ENCODE data around the gene GXYLT1.

GRCh38 chr12:41567364-41567926, 379.3 kb downstream of the PDZRN4 start:
- PRO-cap: no peak

- PRO-cap: no peak
These were observed 120.6 kb downstream of the GXYLT1 start for GRCh38 chr12:42024141-42024491.

DNA sequence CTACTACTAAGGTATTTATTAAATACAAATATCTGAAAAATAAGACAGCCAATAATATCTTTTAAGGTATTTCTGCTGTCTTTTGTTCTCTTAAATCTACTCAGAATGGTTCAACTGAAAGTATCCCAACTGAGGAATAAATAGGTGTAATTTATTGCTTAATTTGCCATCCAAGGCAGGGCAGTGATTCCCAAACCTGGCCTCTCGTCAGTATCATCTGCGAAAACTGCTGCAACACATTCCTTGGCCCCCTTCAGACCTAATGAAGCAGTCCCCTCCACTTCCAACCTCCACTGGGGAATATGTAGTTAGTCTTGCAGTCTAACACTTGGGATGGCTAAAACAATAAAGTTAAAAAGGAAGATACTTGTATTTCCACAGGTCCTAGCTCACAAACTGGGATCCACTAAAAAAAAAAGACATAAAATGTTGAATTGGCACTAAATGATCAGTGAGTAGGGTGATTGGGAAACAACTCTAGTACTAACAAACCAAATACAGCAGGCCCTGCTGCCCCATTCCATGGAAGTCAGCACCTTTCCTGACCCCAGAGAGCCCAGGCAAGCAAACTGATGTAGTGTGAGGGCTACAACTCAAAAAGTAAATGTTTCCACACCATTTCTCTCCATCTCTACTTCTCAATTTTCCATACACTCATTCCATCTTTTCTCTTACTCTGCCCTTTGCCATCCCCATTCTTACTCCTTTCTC, 60.9 kb downstream of the GXYLT1 start:
- PRO-cap: no peak

DNA sequence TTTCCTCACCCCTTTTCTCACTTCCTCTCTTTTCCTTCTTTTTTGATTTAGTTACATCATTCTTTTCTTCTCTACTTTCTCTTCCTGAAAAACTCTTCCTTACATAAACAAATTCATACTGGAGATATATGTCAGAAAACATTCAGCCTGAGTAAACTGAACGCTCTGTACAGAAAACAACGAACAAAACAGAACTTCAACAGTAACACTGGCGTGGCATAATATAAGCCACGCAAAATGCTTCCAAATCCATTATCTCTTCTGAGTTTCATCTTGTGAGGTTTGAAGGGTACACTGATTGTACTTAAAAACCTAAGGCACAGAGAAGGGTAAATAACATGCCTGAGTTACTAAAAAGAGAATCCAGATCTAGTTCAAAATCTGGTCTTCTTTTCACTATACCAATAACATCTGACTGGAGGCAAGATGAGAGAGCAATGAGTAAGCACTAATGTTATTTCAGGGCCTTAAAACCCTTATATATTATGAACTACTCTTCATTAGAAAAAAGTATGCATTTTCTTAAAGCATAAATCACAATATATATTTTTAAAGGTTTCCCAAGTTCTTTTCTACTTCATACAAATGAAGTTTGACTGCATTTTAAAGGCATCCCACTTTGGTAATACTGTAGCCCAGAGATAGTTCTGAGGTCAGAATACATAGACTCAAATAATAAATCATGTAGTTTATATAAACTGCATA, 60.2 kb downstream of the GXYLT1 start:
- PRO-cap: no peak

GRCh38 chr12:42144175-42145150, at the start of gene GXYLT1:
Gene GXYLT1 (minus strand): TSS chr12:42144874.
- PRO-cap: unidirectional peak, minus-strand start at chr12:42144700; unidirectional peak, minus-strand start at chr12:42144874

DNA sequence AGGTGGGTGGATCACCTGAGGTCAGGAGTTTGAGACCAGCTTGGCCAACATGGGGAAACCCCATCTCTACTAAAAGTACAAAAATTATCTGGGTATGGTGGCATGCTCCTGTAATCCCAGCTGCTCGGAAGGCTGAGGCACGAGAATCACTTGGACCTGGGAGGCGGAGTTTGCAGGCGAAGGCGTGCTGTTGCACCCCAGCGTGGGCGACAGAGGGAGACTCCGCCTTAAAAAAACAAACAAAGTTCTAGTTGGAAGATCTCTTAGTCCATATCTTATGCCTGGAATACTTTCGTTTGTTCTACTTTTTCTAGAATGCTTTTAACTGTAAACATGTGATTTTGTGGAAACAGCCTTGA, 38.7 kb downstream of the PPHLN1 start:
- PRO-cap: no peak

- PRO-cap: no peak
These were observed 23.2 kb downstream of the TMEM117 start for GRCh38 chr12:43858889-43859589.

- PRO-cap: no peak
These were observed 49.0 kb downstream of the TMEM117 start for GRCh38 chr12:43884866-43885389.

DNA sequence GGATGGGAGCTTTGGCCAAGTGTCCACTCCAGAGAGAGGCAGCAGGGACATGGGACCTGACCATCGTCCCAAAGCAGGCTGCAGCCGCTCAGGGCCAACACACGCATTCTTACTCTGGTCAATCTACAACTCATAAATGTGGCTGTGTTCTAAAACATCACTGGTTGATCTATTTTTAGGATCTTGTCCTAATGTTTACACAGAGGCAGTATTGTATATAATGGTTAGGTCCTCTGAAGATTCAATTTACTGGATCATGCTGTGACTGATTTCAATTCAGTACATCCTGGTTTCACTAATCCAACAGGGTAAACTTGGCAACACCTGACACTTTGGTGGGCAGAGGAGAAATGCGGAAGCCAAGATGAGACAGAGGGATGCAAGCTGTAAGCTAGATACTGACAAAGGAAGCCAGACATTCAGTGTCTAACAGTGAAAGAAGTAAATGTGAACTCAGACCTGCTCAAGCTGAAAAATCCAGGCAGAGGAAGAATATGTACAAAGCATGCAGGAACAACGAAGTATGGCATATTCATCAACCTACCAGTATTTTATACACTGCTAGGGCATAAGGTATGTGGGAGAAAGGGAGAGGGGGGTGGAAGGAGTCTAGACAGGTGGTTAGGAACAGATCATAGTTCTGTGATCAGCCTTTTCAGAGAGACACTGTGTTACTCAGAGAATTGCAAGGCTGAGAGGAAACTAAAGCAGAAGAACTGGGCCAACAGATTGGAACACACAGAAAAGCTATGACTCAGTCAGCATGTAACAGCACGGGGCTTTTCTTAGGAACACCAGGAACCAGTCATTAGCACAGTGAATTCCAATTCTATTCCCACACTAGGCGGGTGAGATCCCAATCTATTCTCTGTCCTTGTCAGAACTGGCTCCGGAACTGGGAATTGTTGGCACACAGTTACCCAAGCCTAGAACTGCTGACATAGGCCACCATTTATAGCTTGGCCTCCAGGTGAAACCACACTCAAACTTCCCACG, 40.4 kb downstream of the NELL2 start:
- PRO-cap: no peak

DNA sequence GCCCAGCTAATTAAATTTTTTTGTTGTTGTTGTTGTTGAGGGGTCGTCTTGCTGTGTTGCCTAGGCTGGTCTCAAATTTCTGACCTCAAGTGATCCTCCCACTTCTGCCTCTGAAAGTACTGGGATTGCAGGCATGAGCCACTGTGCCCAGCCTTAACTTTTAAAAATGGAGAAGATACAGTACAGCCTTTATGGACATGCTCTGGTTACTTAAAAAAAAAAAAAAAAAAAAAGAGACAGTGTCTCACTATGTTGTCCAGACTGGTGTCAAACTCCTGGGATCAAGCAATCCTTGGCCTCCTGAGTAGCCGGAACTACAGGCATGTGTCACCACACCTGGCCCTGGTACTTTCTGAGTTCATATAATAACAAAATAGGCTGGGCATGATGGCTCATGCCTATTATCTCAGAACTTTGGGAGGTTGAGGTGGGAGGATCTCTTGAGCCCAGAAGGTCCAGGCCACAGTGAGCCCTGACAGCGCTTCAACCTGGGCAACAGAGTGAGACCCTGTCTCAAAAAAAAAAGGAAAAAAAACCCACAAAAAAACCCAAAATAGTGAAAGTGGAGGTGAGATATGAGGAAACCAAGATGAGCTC, 34.8 kb downstream of the ANO6 start:
- PRO-cap: no peak

DNA sequence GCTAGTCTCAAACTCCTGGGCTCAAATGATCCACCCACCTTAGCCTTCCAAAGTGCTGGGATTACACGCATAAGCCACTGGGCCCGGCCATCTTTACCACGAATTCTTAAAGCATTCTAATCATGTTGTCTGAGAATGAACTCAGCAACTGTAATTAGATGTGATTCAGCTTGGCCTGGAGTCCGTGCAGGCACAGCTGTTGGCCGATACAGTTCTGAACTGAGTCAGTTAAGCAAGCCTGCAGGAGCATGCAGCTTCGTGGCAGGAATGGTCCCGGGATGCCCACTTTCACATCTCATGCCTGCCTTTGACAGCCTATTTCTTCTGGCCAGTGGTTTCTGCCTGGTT, 194.0 kb downstream of the ANO6 start:
- PRO-cap: no peak

DNA sequence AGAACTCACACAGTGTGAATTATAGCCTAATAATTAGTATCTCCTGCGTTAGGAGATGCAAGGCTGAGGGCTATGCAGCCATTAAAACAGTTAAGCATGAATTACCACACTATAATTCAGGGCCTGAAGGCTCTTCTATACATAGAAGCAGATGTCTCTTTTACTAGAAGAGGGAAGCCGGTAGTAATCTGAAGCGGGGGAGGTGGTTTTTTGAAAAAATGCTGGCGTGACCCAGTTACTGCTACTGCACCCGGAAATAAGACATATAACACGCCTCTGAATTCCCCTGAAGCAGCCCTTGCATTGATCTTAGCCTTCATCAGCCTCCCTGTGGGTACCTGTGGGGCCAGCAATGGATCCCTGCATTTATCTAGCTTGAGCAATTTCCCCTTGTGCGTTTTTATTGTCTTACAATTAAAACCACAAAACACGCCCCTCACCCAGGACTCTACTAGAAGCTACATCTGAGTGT, 211.0 kb upstream of the ARID2 start:
- PRO-cap: no peak

DNA sequence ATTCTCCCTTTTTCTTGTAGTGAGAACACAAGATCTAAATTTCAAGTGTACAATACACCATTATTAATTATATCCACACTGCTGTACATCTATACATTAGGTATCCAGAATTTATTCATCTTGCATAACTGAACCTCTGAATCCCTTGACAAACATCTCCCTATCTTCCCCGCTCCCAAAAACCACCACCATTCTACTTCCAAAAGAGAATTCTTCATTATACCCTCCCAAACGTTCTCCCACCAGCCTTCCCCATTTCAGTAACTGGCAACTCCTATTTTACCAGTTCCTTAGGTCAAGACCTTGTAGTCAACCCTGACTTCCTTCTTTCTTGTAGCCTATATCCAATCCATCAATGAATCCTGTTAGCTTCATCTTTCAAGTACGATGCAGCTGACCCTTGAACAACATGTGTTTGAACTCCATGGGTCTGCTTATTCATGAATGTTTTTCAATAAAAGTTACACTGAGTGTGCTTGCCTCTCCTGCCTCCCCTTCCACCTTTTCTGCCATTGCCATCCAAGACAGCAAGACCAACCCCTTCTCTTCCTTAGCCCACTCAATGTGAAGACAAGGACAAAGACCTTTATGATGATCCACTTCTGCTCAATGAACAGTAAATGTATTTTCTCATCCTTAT, 48.9 kb downstream of the SCAF11 start:
- PRO-cap: no peak

- PRO-cap: no peak
These were observed 770 bp upstream of the SCAF11 start for GRCh38 chr12:45991206-45991481.

DNA sequence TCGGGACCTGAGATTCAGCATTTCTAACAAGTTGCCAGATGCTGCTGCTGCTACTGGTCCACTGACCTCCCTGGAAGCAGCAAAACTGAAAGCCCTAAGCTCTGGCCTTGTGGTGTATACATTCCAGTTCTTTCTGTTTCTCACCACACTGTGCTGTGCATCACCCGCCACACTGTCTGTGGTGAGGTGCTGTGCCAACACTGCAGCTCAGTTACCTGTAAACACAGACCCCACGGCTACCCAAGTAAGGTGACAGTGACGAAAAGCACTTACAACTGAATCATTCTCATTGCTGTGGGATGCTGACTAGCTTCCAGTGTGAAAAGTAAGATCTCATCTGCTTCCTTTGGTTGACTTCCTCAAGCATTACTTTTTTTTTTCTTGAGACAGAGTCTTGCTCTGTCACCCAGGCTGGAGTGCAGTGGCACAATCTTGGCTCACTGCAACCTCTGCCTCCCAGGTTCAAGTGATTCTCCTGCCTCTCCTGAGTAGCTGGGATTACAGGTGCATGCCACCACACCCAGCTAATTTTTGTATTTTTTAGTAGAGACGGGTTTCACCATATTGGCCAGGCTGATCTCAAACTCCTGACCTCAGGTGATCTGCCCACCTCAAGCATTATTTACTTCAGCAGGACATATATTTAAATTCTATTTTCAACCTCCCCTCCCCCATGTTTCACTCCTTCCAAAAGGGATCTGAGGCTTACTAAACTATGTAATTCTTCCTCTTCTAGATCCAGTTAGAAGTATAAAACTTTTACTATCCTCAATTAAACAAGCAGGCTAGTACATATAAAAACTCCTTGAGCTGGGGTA, 53.6 kb downstream of the SLC38A1 start:
- PRO-cap: no peak

DNA sequence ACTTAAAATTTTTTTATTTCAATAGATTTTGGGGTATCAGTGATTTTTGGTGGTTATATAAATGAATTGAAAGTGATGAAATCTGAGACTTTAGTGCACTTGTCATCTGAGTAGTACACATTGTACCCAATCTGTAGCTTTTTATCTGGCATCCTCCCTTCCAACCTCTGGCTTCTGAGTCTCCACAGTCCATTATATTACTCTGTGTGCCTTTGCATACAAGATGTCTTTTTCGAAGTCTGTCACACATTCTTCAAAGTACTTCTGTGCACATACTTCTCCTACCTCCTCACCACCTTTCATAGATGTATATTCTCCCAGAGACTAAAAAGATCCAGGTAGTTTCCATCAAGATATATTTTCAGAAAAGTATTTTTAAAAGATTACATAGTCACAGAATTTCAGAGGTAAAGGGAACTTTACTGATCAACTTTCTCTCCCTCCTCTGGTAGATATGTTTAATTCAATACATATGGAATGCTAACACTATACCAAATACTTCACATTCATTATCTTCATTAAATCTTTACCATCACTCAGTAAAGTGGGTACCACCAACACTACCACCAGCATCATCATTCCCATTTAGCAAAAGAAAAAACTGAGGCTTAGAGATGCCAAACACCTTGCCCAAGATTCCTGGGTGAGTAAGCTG, 4.1 kb downstream of the SLC38A1 start:
- PRO-cap: no peak

GRCh38 chr12:46359644-46360436, 12.7 kb downstream of the SLC38A2 start:
- PRO-cap: no peak

DNA sequence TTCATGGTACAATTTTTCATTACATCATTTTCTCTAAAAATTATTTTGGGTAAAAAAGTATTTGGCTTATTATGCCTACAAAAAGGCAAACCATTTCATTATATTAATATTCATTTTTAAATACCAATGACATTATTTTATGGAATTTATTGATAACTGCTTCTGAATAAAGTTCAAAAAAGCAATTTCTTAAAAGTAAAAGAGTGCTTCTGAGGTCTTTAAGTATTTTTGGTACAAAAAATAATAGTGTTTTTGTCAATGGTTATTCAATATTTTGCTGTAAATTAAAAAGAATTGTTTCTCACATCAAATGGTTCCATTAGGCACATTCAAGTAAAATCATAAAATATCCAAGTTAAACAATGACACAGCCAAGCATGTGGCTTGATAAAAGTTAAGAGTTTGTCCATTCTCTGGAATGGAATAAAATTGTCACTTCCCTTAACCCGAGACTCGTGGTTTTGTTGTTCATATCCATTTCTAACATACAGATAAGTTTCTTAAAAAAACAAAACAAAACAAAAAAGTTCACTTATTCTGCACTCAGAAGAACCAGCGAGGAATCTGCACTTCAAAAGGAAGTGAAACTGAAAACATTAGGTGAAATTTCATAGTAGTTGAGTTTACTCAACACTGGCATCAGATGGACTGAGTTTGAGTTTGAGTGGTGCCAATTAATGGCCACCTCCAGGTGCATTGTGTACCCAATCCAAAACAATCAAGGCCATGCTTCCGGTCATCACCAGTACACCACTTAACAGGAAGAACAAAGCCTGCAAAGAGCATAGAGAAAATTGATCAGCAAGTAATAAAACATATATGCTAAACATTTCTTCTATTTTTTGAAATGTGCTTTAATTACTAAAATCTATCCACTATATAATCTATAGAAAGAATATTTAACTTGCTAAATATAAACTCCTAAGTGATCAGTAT, 11.9 kb downstream of the SLC38A2 start:
- PRO-cap: no peak

DNA sequence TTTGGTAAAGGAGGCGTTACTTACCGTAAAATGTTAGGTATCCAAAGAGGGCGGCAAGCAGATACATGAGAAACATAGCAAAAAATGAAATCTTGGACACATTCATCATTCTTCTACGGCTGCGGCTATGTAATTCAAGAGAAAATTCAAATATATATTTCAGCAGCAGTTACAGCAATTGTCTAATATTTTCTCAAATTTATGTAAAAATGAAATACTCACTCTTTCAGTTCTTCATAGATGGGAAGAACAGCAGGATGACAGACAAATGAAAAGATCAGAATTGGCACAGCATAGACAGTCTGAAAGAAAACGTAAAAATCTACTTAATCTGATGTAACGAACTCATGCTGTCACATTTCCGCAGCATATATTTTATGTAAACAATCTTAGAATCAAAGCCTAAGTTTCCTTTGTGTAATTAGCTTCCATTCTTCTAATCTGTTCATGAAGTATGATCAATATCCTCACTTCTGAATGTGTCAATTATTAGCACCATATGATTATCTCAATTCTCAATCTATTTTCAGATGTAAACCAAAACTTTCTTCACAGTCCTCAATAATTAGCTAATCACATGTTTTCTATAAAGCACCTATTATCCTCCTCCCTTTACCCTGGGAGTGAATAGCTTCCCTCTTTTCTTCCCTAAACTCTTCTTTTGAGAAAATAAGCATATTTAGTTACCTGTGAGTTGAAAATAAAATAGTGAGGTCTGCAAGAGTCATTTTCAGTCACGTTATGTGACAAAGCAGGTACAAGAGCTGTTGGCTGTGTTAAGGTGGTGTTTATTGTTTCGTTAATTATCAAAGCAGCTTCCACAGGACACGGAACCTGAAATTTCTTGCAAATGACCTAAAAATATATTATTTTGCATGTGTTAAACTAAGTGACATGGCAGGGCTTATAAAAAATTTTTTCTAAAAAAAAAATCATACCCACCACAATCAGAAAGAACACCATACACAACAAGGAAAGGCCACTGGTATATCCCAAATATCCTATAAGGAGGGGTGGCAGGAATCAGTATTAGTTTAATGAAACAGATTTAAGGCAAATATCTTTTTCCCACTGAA, 8.5 kb downstream of the SLC38A2 start:
- PRO-cap: no peak

DNA sequence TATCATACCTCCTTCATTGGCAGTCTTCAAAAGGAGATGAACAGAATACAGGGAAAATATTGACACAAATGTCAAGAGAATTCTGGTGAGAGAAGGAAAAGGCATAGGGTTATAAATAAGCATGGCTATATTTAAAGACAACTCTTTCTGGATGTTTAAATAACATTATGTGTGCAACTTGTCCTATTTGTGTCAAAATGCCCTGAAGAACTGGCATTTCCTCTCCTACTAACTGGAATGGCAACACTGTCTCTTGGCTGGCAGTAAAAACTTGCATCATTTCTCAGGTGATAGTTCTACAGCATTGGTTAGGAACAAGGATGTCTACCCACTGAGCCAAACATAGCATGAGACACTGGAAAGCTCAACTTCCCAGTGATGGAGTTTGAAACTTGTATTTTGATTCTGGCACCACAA, 5.3 kb downstream of the SLC38A2 start:
- PRO-cap: no peak

All from neutrophil (primary cell).